MCF 10A (cell line): ENCODE measurements around the gene ITIH4.

DNA sequence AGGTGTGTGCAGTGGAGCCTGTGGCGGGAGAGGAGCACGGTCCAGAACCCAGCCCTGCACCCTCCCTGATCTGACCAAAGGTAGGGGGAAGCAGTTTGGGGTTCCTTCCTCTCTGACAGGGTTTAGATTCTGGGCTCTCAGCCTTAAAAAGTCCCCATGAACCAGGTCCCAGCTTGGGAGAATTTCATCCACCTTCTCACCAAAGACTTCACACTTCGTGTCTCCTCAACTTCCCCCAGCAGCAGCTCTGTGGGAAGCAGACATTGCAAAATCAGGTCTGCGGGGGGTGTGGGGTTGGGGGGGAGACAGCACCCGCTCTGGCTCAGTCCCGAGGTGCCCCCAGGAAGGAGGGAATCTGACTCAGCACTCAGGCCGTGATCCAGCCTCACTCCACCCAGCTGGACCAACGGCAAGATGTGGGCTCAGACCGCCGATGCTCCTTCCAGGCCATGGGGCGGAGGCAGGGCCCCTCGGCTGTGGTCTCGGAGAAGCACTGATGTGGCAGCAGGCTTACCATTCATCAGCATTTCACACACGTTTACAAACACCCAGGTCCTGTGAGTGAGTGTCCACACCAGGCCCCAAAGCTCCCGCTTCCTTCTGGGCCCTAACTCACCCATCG lies 3.0 kb downstream of the STAB1 start:
- PRO-cap: no peak
- RRBS: no CpG with 5 or more reads among the region's 16 CpGs

DNA sequence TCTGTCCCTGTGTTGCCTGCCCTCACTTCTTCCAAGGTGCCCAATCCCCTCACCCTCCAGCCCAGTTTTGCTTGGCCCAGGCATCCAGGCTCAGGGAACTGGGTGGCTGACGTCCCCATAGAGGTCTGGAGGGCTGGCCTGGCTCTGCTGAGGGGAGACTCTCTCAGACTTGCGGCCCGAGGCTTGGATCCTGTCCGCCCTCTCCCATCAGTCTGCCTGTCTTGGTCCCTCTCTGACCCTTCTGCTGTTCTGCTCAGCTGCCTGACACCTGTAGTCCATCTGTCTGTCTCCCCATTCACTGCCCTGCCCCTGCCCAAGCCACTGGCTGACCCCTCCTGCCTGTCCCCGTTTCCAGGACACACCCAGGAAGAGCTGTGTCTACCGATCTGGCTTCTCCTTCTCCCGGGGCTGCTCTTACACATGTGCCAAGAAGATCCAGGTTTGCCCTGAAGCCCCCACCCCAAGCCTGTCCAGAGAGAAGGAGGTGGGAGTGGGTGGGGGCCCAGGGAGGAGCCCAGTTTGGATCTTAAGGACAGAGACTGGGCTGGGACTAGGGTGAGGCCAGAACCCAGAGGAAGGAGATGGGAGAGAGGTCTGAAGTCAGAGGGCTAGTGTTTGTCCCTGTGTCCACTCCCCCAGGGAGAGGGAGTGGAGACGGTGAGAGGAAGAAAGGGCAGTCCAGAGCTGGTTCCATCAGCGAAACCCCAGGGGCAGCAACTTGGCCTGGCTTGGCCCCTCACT lies 18.4 kb downstream of the NT5DC2 start:
- PRO-cap: no peak
- RRBS: no CpG with 5 or more reads among the region's 9 CpGs

DNA sequence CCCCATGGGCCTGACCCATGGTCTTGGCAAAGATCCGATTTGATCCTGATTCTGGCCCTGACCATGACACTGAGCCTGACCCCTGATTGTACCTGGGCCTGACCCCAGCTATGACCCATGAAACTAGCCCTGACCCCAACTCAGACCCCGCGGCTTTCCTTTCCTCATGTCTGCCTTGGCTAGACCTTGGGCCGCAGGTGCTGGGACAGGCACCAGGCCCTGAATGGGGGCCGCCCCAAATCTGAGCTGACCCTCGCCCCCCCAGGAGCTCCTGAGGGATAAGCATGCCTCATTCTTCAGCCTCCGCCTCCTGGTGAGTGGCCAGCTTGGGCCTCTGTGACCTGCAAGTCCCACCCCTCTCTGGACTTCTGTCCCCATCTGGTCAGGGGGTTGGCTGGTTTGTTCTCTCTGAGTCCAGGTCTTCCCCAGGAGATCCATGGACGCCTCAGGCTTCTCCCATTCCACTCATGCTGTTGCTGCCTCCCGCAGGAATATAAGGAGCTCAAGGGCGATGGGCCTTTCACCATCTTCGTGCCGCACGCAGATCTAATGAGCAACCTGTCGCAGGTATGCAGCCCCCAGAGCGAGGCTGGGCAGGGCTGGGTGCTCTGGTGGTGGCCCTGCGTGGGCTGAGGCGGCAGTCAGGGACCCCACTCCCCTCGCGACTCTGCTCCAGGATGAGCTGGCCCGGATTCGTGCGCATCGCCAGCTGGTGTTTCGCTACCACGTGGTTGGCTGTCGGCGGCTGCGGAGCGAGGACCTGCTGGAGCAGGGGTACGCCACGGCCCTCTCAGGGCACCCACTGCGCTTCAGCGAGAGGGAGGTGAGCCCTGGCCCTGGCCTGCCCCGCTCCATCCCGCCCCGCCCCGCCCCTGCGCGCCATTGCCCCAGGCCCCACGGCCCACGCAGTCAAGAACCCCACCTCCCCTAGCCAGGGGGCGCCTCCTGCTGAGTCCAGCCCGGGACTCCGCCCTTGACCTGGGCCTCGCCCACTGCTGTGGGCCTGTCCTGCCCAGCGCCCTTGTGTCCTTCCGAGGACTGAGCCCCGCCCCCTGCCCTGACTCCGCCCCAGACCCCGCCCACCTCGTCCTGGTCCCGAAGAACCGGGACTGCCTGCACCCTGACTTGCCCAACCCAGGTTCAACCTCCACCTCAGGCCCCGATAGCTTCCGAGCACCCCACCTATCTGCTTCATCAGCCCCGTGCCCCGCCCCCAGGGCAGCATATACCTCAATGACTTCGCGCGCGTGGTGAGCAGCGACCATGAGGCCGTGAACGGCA lies 15.2 kb downstream of the NT5DC2 start:
- PRO-cap: no peak
- RRBS: no CpG with 5 or more reads among the region's 64 CpGs

GRCh38 chr3:52550417-52550870 lies 14.0 kb downstream of the UQCC5 start:
- PRO-cap: no peak
- RRBS: no CpG with 5 or more reads among the region's 4 CpGs

- PRO-cap: no peak
- RRBS: no CpG with 5 or more reads among the region's 1 CpG
Observed at GRCh38 chr3:52688745-52689183, 2.9 kb downstream of the GNL3 start.

DNA sequence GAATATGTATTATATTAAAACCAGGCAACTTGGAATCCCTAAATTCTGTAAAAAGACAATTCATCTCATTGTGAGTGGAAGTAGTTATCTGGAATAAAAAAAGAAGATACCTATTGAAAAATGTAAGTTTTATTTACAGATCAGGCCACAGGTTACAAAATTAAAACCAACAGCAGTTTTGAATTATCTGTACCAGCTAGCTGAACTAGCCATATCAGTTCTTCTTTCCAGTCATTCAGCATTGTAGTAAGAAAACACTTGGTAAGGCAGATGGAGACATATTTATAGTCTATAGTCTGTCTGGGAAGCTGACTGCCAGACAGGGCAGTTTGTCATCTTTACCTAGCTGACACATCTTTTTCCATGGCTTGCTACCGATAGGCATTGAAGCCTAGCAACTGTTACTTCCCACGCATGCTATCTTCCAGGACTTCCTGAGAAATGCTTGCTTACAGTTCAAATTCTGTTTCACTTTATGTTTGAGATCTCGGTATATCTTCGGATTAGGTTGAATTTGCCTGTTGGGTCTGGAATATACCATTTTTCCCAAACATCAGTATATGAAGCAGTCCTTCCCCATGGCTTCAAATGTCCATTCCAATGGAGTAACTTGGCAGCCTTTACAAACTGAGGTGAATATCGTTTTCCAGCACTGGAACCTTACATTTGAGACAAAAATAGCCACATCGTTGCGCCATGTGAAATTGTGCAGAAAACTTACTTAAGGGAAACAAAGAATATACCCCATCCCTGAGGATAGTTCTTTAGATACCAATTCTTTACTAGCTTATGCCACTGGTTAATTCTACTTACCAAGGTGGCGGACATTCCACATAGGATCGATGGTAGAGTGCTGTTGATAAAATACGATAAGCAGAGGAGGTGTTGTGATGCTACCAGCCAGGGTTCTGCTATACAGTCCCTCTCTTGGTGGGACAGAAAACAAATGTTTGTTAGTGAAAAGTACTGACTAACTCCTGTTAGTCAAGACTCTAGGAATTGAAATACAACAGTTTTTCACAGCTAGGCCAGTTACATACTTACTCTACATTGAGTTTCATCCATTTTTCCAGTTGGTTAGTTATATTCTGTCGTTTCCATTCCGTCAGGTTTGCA lies 8.9 kb downstream of the GNL3 start:
- PRO-cap: no peak
- RRBS: no CpG with 5 or more reads among the region's 12 CpGs

GRCh38 chr3:52700276-52700944 lies 5.2 kb downstream of the GLT8D1 start:
- PRO-cap: no peak
- RRBS: no CpG with 5 or more reads among the region's 4 CpGs

DNA sequence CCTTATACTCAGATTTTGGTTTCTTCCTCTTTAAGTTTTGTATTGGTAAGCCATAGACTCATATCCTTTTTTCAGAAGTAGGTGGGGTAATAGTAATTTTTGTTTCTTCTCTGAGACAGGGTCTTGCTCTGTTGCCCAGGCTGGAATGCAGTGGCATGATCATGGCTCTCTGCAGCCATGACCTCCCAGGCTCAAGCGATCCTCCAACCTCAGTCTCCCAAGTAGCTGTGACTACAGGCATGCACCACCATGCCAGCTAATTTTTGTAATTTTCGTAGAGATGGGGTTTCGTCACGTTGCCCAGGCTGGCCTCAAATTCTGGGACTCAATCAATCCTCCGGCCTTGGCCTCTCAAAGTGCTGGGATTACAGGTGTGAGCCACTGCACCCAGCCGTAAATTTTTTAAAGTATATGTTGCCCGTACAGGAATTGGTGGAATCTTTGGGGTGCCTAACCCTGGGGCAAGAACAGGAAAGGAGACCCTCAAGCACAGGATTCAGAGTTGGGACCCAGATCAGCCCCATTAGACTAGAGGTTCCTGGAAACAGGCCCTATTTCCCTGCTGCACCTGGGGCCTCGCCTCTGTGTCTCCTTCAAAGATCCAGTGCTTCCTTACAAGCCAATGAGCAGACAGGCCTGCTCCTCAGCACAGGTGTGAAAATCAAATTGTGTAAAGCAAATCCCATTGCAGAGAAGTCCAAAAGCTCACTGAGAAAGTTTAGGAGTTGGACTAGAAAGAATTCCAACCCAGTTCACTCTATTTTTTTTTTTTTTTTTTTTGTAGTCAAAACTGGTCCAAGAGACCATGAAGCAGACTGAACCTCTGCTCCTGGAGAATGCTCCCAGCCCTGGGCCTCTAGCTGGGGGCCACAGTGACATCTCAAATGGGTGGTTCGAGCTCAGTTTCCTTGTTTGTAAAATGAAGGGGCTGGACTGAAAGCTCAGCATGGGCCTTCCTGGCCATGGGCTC lies 17.9 kb downstream of the ITIH3 start:
- PRO-cap: no peak
- RRBS: no CpG with 5 or more reads among the region's 9 CpGs

DNA sequence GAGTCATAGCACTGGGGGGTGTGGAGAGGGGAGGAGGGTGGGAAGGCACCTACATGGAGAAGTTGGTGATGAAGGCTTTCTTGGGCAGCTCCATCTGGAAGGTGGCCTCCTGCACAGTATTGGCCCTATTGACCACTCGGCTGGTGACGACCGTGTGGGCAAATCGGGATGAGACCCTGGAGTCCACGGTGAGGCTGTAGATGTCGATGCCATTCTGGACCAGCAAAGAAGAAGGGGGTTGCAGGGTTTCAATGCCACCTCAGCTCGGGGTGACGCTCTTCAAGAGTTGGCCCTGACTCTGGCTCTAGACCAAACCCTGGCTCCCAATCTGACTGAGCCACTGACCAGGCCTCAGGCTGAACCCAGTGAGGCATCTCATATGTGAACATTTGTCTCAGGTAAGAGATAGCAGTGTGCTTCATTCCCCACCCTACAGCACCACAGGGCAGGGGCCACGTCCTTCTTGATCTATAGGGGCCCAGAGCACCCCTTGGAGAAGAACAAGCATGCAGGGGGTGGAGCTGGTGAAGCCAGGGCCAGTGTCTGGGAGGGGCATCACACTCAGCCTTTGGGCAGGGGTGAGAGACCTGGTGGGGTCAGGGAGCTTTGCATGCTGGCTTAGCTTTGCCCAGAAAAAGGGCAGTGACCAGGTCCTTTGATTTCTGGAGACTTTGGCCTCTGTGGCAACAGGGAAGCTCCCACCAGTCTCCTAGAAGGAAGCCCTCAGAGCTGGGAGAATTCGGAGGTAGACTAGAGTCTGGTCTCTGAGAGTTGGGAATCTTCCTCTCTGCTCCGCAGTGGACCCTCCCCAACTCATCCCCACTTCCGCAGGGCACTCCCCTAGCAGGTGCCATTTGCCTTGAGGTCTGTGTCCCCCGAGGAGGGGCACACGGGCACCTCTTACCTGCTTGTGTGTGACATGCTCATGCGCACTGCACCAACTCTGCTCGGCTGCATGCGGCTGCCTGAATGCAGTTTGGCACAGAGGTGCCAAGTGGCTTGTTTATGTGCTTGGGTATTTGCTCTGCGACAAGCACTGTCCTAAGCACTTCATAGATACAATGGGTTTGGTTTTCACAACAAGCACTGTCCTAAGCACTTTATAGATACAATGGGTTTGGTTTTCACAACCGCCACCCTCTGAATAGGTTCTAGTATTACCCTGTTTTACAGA lies 1.0 kb downstream of the ITIH4 start:
- PRO-cap: no peak
- RRBS: no CpG with 5 or more reads among the region's 19 CpGs

DNA sequence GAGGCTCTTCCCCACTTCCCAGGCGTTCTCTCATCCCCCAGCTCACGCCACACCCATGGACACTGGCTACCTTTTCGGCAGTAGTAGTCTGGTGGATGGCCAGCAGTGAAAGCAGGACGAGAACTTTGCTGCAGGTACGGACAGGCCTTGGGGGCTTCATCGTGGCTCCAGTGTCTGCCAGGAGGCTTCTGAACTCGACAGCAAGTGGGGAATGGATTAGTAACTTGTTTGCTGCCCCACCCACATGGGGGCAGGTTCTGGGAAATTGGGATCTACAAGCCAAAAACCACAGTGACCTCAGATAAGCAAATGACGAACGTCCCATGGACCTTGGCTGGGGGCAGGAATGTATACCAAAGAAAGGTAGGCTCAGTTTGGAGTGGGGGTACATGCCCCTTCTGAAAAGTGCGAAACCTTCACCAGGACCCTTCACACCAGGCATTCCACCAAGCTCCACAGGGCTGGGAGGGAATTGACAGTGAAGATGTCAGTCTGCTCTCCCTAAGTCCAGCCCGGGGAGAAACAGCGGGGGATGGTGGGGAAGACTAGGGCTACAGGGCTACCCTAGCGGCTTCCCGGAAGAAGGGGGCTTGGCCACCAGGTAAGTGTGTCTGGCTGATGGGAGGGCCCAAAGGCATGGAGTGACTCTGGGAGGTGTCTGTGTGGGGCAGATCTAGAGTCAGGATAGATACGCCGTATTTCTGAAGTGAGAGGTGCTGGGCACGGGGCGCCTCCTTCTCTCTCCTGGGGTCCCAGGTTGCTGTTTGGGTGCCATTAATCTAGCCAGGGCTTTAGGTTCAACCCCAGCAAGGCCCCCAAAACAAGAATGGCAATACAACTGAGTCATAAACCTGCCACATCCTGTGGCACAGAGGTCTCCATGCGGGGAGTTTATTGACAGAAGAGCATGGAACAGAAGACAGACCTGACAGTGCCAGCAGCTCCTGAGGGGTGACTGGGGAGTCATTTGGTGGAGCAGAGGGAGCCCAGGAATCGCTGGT lies at the start of gene ITIH4:
ITIH4 (minus strand) TSS at position 190 of the 1,001 bp plus-strand sequence.
- PRO-cap: no peak
- RRBS: 52% methylated on average over 4 of the region's 20 CpGs

- PRO-cap: no peak
- RRBS: no CpG with 5 or more reads among the region's 8 CpGs
Observed at GRCh38 chr3:53145111-53145748, 15.0 kb upstream of the RFT1 start.

GRCh38 chr3:53168958-53169778 lies 8.2 kb downstream of the PRKCD start:
- PRO-cap: no peak
- RRBS: no CpG with 5 or more reads among the region's 17 CpGs

GRCh38 chr3:53184700-53185010 lies 23.6 kb downstream of the PRKCD start:
- PRO-cap: no peak
- RRBS: no CpG with 5 or more reads among the region's 6 CpGs

DNA sequence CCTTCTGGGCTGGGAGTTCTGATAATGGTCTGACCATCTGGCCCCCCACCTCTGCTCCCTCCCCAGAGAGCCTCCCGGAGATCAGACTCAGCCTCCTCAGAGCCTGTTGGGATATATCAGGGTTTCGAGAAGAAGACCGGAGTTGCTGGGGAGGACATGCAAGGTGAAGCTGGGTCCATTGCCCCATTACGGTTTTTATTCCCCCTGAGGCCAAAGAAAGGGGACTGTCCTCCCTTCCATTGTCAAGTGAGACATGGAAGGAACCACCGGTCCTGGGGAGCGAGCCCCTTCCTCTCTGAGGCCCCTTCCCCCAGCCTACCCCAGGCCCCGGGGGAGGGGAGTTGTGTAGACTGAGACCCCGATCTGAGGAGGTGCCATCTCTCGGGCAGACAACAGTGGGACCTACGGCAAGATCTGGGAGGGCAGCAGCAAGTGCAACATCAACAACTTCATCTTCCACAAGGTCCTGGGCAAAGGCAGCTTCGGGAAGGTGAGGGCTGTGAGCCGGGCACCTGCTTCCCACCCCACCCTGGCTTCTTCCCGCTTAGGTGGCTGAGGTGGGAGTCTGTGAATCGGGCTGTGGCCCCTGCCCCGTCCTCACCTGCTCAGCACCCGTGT lies 24.6 kb downstream of the PRKCD start:
- PRO-cap: no peak
- RRBS: 88% methylated on average over 3 of the region's 16 CpGs

GRCh38 chr3:53291808-53292173 lies 36.0 kb upstream of the TKT start:
- PRO-cap: no peak
- RRBS: no CpG with 5 or more reads among the region's 3 CpGs

- PRO-cap: no peak
- RRBS: no CpG with 5 or more reads among the region's 7 CpGs
Observed at GRCh38 chr3:53335781-53336171, 11.6 kb downstream of the DCP1A start.

DNA sequence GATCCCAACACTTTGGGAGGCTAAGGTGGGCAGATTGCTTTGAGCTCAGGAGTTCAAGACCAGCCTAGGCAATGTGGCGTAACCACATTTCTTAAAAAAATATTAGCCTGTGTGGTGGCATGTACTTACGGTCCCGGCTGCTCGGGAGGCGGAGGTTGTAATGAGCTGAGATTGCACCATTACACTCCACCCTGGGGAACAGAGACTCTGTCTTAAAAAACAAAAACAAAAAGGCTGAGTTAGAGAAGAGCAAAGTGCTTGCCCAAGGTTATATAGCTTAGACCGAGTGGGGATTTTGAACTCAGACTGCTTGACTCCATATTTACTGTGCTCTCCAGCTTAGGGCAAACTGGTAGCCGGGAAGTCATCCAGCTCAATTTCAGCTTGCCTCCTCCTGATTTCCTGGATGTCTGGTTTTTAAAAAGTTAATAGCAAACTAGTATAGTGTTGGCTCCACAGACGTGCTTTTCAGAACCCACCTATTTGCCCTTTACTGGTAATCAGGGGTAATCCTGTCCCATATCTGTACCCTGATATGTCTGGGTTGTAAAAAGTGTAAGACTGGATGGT lies 138.9 kb downstream of the CACNA1D start:
- PRO-cap: no peak
- RRBS: no CpG with 5 or more reads among the region's 8 CpGs

DNA sequence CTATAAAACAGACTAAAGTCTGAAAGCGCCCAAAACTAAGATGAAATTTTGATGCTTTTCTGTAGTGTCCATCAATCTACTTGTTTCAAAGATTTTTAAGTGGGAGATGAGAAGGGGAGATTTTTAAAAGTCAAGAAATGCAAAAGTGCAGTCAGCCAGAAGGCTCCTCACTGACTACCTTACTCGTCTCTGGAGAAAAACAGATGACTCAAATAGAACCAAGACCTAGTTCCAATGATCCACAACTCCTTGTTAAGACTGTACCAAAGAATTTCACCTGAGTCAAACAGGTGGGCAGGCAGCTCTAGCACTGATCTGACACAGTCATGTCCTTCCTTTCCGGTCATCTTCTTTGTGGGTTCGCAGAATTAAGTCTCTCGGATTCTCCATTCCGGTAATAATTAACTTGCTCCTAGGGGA lies 1.0 kb downstream of the SELENOK start:
- PRO-cap: no peak
- RRBS: 10% methylated on average over 2 of the region's 6 CpGs

DNA sequence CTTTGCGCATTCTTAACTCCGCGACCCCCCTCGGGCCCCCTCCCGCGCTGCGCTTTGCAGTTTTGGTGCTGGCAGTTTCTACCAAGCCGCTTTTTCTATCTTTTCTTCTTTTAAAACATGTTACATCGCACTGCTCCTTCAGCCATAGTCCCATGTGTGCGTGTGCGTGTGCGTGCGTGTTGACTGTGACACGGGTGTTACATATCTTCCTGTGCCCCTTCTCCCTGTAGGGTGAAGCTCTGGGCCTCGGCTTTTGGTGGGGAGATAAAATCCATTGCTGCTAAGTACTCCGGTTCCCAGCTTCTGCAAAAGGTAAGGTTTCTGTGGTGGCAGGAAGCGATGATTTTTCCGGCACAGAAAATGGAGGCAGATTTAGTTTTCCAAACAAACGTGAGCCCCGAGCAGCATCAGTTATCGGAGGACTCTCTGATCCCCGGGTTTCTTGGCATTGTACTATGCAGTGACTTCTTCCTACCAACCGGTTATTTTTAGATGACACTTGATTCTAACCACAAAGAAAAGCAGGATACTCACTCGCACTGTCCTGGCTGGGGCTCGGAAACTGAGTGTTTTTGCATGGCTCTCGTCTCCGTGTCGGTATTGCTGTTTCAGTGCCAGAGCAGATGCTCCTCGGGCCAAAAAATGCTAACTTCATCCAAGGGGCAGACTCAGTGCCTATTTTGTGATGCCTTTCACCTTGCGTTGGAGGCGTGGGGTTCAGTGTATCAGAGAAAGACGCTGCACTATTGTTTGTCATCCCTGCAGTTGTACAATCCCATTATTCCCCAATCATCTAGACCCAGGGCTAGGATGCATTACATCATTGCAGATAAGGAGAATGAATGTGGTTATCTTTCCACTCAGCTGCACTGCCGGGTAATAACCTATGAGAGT lies 1.2 kb downstream of the CACNA2D3 start:
- PRO-cap: no peak
- RRBS: 14% methylated on average over 3 of the region's 33 CpGs

- PRO-cap: no peak
- RRBS: no CpG with 5 or more reads among the region's 5 CpGs
Observed at GRCh38 chr3:54527507-54527927, 400.3 kb downstream of the LRTM1 start.